GM23248 (cell line): ENCODE measurements around the genes POU3F3 and C2orf49.

GRCh38 chr2:103741155-103741550, 979.3 kb downstream of the TMEM182 start:
- RAMPAGE, long total RNA, result no peak

DNA sequence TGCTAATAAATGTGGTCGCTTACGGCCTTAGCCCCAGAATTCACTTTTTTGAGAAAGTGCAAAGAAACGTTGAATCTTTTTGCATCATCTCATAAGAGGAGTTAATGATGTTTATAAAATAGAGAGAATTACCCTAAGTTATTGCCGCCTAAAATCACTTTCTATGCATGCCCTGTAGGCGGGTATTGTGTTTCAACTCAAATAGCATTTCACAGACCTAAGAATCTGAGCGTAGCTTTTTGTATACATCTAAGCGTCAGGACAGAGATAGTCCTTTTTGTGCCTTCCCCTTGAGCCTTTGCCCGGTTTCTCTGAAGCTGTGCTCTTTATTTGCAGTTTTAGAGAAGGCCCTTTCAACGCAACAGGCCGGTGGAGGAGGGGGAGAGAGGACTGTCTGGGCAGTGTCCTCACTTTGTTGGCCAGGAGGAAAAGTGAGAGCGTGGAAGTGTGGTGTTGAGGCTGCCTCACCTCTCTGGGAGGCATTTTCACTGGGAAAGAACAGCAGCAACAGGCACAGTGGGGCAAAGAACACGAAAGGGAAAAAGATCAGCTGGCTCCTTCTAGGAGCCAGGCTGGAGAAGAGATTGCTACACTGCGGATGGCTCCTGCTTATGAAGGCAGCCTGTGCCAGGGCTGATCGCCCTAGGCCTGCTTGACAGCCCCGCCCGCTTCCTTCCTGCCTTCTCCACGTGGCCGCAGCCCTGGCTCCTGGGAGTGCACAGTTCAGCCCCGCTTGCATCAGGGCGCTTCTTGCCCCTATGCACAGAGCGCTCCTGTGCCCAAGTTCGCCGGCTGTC, 195.7 kb upstream of the POU3F3 start:
- RAMPAGE, long total RNA, result no peak

- RAMPAGE, long total RNA, result no peak
Measured at GRCh38 chr2:104845605-104845968, 8.3 kb upstream of the POU3F3 start.

DNA sequence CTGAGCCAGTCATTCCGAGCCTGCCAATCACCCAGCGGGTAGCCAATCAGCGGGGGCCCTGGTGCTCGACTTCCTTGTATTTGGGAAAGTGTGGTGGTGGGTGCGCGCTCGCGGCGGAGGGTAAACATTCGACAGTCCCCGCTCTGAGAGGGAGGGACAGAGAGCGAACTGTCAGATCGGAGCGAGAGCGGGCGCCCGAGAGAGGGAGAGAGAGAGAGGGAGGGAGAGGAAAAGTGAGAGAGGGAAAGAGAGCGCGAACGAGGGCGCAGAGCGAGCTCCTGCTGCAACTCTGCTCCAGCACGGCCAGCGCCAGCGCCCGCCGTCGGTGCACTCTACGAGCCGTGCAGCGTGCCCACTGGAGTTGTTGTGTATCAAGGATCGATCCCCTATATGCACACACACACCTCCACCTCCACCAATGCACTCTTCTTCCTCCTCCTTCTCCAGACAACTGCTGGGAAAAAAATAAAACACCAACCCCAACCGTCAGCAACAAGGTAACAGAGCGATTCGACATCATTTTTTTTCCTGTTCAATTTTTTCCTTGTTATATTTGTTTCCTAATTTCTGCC, at the start of gene POU3F3:
Gene POU3F3, plus strand, starts transcription at position 127 of the 572 bp plus-strand sequence.
- RAMPAGE, long total RNA, result no peak

GRCh38 chr2:104867214-104868093, 13.5 kb downstream of the POU3F3 start:
- RAMPAGE, long total RNA, result no peak

GRCh38 chr2:104872096-104872932, 18.4 kb downstream of the POU3F3 start:
- RAMPAGE, long total RNA, result no peak

- RAMPAGE, long total RNA, result no peak
Measured at GRCh38 chr2:104901384-104901935, 47.5 kb downstream of the POU3F3 start.

GRCh38 chr2:105037716-105037946, 238 bp upstream of the MRPS9 start:
- RAMPAGE, long total RNA, result no peak

- RAMPAGE, long total RNA, result no peak
Measured at GRCh38 chr2:105125444-105125926, 87.6 kb downstream of the MRPS9 start.

- RAMPAGE, long total RNA, result no peak
Measured at GRCh38 chr2:105144261-105144782, 97.2 kb upstream of the GPR45 start.

DNA sequence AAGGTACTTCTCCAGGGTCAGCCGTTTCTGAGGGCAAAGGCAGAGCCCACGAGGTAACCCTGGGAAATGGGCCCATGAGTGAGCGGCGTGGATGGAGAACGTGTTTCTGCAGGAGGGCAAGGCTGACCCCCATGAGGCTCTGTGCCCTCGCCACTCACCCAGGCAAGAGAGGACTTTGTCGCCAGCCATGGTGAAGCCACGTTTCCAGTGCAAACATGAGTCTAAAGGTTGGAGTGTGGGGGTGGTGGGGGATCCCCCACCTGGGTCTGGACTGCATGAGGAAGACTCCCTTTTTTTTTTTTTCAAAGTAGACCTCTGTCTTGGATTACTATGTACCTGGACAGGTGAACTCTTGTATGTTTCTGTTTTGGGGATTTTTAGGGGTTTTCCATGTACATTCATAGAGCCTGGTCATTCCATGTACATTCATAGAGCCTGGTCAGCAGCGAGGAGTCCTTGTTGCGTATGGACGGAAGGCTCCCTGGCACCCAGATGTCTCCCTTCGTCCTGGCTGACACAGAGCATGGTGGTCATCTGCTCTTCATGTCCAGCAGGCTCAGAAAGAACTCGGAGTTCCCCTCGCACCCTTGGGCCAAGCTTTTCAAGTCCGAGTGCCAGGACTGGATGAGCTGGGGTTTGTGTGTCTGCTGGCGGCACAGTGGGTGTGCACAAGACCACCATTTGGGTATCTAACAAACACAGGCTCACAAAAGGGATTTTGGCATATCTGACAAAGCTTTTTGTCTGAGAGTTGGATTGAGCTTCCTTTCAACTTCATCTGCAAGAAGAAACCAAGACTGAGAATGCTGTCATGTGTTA, 25.4 kb downstream of the GPR45 start:
- RAMPAGE, long total RNA, result no peak

DNA sequence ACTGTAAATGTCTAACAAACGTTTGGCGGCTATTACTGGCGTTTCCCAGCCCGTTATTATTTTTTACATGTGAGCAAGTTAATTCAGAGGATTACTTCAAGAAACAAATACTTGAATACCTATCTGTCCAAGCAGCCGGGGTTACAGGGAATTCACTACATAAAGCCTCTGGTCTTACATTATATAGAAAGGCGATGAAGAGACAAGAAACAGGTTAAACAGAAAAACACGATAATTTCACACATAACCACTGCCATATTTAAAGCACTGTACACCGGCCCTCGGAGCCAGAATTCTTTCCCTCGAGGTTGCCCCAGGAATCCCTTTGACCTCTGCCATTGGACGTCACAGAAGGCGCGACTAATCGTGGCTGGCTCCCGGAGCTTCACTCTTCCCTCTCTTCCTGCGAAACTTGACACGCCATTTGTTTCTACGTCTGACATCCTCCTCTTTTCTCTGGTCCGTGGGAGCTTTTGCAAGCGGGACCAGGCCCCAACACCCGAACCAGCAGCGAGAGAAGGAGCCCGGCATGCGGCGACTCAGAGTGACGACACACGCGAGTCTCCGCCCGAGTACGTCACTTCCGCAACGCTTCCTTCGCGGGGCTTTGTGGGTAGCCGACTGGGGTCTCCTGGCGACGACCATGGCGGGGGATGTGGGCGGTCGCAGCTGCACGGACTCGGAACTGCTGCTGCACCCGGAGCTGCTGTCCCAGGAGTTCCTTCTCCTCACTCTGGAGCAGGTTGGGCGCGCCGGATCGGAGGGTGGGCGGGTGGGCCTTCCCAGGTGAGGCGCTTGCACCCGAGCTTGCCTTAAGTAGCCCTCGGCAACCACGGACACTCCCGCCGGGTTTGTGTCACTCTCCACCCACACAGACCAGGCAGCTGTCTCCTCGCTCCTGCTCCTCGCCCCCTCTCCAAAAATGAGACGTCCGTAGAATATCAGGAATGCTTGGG, at the start of gene C2orf49:
Gene C2orf49, plus strand, starts transcription at position 596 of the 956 bp plus-strand sequence.
- RAMPAGE, long total RNA, result start-site peak on the plus strand centred at position 624 of the sequence, 25 bp wide, 163 and 121 reads in 2 replicates

GRCh38 chr2:105369552-105370617, 29.0 kb downstream of the FHL2 start:
- RAMPAGE, long total RNA, result no peak

- RAMPAGE, long total RNA, result no peak
Measured at GRCh38 chr2:105399496-105400006, 700 bp upstream of the FHL2 start.

GRCh38 chr2:105404095-105405111, 5.6 kb upstream of the FHL2 start:
- RAMPAGE, long total RNA, result no peak

GRCh38 chr2:105460092-105460908, 61.4 kb upstream of the FHL2 start:
- RAMPAGE, long total RNA, result no peak

- RAMPAGE, long total RNA, result no peak
Measured at GRCh38 chr2:105486908-105487516, 88.2 kb upstream of the FHL2 start.

- RAMPAGE, long total RNA, result no peak
Measured at GRCh38 chr2:105494416-105495032, 95.7 kb upstream of the FHL2 start.

- RAMPAGE, long total RNA, result no peak
Measured at GRCh38 chr2:105738219-105738581, 6.5 kb upstream of the NCK2 start.

GRCh38 chr2:105745967-105746417, 1.3 kb downstream of the NCK2 start:
- RAMPAGE, long total RNA, result no peak